SK-N-DZ (cell line): ENCODE measurements around the gene MPO.

DNA sequence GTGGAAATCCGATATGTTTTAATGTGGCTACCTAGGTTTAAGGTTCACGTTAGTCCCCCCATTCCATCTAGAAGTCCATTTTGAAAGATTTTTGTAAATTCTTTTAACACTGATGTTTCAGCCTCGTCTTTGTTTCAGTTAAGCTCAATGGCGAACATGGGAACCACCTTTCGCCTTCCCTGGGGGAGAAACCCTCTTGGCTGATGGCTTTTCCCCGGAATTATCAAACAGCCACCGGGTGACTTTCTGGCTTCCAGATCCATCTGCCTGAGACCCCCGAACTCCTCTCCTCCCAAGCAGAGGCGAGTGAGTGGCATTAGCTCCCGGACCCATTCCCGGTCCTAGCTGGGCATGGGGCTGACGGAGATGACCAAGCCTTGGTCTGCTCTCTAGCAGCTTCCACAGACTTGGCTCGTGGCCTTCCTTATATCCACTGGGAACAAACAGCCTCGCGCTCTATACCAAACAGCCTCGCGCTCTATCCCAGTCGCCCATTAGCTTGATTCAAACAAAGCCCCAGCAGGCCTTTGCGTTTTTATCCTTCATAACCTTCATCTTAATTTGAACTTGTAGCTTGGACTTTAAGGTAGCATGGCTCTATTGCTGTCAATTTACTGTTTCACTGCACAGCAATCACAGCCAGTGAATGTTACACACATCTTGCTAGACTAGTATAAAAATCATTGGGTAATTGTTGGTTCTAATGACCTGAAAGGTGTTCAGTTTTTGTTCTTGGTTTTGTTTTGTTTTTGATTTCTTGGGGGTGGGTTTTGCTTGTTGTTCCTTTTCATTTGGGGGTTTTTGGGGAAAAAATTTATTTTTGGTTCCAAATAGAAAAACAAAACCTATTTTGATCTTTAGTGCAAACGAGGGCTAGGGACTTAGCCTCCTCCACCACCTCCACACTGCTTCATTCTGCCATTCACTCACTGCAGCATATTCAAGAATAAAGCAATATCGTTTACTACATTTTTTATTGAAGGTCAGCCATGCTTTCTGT lies 62.2 kb downstream of the CCDC182 start:
RAMPAGE:
- cytosol, long total RNA, result no peak
- nucleus, long total RNA, result no peak

GRCh38 chr17:57810332-57811542 lies 39.1 kb downstream of the MRPS23 start:
RAMPAGE:
- cytosol, long total RNA, result no peak
- nucleus, long total RNA, result no peak

GRCh38 chr17:57833077-57833684 lies 16.7 kb downstream of the MRPS23 start:
RAMPAGE:
- cytosol, long total RNA, result no peak
- nucleus, long total RNA, result no peak

GRCh38 chr17:57874278-57875285 lies 24.7 kb upstream of the MRPS23 start:
RAMPAGE:
- cytosol, long total RNA, result no peak
- nucleus, long total RNA, result no peak

GRCh38 chr17:57876224-57876732 lies 26.4 kb upstream of the MRPS23 start:
RAMPAGE:
- cytosol, long total RNA, result no peak
- nucleus, long total RNA, result no peak

DNA sequence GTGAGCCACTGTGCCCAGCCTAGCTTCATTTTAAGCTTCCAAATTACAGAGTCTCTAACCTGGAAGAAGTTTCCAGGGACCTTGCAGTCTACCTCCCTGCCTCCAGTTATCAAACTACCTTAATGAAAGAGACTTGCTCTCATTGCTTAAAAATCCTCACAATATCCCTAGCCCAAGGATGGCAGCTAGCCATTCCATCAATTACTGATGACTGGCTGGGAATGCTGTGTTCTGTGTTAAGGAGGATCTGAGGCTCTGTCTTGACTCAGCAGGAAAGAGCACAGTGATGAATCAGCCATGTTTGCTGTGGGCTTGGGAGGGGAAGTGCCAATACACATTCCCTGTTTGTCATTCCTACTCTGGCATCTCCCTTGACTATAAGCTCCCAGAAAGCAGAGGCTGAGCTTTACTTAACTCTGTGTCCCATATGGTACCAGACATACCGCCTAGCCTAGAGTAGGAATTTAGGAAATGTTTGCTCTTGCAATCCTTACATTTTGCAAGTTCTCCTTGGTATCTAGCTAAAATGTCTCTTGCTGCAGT lies 29.2 kb upstream of the MRPS23 start:
RAMPAGE:
- cytosol, long total RNA, result no peak
- nucleus, long total RNA, result no peak

RAMPAGE:
- cytosol, long total RNA, result no peak
- nucleus, long total RNA, result no peak
These were observed 2.1 kb downstream of the SRSF1 start for GRCh38 chr17:58004599-58005698.

DNA sequence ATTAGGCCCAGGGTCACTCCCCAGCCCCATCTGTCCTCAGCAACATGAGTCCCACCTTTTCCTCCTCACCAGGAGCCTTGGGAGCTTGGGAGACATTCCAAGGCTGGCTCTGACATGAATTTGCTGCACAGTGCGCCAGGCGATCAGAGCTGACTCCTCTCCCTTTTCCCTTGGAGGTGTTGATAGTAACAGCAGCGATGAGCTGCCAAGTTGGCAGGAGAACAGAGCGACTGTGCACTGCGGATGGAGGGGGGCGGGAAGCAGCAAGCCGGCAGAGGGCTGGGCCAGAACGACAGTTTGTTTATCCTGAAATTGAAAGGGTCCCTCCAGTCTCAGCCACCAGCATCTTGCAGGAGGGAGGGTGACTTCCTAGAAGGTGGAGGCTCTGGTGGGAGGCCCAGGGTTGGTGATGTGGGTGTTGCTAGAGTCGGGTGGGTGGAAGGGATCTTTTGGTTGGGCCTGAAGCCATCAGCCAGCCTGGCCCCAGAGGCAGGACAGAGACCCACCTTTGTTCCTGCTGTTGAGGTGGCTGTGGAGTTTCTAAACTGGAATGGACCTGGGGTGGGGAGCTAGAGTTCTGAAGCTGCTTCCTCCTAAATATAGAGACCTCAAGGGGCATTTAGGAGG lies 22.5 kb upstream of the DYNLL2 start:
RAMPAGE:
- cytosol, long total RNA, result no peak
- nucleus, long total RNA, result no peak

RAMPAGE:
- cytosol, long total RNA, result no peak
- nucleus, long total RNA, result no peak
These were observed at the start of gene MPO for GRCh38 chr17:58280594-58281177. MPO (minus strand) TSS chr17:58280935.

RAMPAGE:
- cytosol, long total RNA, result no peak
- nucleus, long total RNA, result no peak
These were observed 18.1 kb downstream of the TSPOAP1 start for GRCh38 chr17:58310346-58311090.

GRCh38 chr17:58313970-58314665 lies 14.5 kb downstream of the TSPOAP1 start:
RAMPAGE:
- cytosol, long total RNA, result no peak
- nucleus, long total RNA, result no peak

DNA sequence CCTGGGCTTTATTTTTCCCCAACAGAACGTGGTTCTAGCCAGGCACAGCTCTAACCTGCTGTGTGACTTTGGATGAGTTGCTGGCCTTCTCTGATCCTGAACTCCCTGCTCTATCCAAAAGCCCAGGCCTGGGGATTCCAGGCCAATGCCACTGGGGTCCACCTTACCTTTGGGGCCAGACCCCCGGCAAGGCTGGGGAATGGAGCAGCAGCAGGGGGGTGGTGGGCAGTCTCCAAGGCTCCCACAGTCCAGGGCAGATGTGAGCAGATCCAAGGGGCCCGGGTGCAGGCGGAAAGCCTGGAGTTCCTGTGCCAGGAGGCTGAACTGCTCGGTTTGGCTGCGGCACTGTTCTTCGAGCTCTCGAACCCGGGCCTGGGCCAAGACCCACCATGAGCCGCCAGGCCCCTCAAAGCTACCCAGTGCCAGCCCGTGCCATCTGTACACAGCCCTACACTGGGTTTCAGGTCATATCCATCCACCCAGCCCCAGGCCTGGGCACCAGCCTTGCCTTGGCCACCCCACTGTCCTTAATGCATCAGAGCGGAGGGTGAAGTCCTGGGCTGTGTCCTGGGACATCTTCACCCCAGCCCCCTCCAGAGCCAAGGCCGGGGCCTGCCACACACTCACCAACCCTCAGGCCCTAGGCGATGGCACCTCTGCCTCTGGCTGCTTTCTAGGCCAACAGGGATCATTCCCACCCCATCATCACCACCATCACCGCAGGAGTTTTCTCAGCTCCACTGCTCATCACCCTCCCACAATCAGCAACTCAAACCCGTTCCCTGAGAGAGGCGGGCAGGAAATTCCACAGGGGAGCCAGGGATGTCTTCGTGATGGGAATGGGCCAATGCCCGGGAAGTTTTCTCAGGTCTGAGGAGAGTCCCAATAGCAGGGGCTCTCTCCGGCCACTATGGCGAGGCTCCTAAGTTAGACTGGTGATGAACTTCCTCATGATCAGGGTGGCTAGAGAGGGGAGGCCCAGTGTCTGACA lies 9.4 kb downstream of the TSPOAP1 start:
RAMPAGE:
- cytosol, long total RNA, result no peak
- nucleus, long total RNA, result no peak

RAMPAGE:
- cytosol, long total RNA, result start-site peak on the minus strand at chr17:58325123-58325350, 10 and 8 reads in 2 replicates
- nucleus, long total RNA, result start-site peak on the minus strand at chr17:58324839-58325221, 30 and 14 reads in 2 replicates
These were observed 3.6 kb downstream of the TSPOAP1 start for GRCh38 chr17:58324683-58325714.

DNA sequence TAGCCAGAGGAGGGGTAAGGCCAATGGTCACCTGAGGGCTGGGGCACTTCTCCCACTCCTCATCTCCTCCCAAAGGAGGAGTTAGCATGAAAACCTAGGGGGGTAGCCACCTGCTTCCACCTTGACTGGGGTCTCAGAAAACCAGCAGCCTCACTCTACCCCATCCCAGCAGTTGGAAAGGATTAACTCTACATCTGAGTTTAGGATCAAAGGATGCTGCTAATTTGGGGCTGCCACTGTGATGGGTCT lies 3.0 kb downstream of the TSPOAP1 start:
RAMPAGE:
- cytosol, long total RNA, result no peak
- nucleus, long total RNA, result no peak

RAMPAGE:
- cytosol, long total RNA, result no peak
- nucleus, long total RNA, result no peak
These were observed 1.8 kb downstream of the TSPOAP1 start for GRCh38 chr17:58326614-58327337.

RAMPAGE:
- cytosol, long total RNA, result no peak
- nucleus, long total RNA, result no peak
These were observed 7.7 kb upstream of the TSPOAP1 start for GRCh38 chr17:58336322-58336694.

GRCh38 chr17:58364152-58364669 lies 12.2 kb upstream of the SUPT4H1 start:
RAMPAGE:
- cytosol, long total RNA, result no peak
- nucleus, long total RNA, result no peak

DNA sequence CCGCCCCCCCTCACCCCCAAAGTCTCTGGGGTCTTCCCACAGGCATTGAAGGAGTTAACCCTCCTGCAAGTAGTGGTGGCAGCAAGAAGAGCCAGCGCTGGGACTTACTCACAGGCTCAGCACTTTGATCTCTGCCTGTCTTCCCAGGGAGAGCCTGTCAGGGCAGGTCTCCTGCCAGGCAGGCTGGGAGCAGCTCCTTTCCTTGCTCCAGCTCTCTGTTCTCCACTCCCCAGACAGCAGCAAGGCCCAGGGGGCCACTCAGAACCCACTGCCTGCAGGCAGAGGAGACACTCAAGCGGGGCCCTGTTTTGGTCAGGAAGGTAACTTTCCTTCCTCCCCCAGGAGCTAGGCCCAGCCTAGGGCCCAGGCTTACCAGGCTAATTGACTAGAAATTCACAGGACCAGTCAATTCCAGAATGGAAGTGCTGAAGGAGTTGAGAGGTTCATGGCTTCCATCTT lies 12.7 kb upstream of the SUPT4H1 start:
RAMPAGE:
- cytosol, long total RNA, result no peak
- nucleus, long total RNA, result no peak

DNA sequence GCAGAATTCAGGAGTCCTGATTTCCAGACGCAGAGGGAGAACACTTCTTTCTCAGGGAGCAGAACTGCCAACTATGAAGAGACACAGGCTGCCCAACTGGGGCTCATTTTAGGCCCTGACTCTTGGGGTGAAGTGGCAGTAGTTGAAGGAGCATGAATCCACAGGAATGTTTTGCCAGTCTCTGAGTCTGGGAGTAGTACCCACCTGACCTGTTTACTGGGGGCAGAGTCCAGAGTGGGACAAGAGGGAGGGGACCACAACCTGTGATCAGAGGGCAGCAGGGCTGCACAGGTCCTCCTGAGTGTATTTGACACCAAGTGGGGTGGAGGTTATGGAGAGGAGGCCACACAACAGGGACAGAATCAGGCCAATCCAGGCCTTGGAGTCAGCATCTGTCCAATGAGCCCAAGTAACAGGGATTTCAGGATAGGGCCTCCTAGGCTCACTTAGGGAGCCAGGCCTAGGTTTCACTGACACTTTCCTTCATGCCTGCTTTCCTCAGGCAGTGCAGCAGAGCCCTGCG lies 2.5 kb upstream of the MTMR4 start:
RAMPAGE:
- cytosol, long total RNA, result no peak
- nucleus, long total RNA, result no peak

GRCh38 chr17:59105742-59106200 lies 909 bp downstream of the TRIM37 start:
RAMPAGE:
- cytosol, long total RNA, result no peak
- nucleus, long total RNA, result no peak